ENCODE data around the genes EPC2, RIF1 and STAM2.

- PRO-cap, result no peak
Observed at GRCh38 chr2:148380758-148381574, 263.6 kb upstream of the EPC2 start.

GRCh38 chr2:148552522-148552948 lies 92.0 kb upstream of the EPC2 start:
- PRO-cap, result no peak

- PRO-cap, result bidirectional peak, plus-strand start at chr2:148644457, minus-strand start at chr2:148644435; bidirectional peak, plus-strand start at chr2:148644773, minus-strand start at chr2:148644630
Observed at GRCh38 chr2:148643736-148644848, at the start of gene EPC2. EPC2 (plus strand) TSS chr2:148644751.

- PRO-cap, result no peak
Observed at GRCh38 chr2:148877324-148877925, 2.4 kb downstream of the KIF5C start.

DNA sequence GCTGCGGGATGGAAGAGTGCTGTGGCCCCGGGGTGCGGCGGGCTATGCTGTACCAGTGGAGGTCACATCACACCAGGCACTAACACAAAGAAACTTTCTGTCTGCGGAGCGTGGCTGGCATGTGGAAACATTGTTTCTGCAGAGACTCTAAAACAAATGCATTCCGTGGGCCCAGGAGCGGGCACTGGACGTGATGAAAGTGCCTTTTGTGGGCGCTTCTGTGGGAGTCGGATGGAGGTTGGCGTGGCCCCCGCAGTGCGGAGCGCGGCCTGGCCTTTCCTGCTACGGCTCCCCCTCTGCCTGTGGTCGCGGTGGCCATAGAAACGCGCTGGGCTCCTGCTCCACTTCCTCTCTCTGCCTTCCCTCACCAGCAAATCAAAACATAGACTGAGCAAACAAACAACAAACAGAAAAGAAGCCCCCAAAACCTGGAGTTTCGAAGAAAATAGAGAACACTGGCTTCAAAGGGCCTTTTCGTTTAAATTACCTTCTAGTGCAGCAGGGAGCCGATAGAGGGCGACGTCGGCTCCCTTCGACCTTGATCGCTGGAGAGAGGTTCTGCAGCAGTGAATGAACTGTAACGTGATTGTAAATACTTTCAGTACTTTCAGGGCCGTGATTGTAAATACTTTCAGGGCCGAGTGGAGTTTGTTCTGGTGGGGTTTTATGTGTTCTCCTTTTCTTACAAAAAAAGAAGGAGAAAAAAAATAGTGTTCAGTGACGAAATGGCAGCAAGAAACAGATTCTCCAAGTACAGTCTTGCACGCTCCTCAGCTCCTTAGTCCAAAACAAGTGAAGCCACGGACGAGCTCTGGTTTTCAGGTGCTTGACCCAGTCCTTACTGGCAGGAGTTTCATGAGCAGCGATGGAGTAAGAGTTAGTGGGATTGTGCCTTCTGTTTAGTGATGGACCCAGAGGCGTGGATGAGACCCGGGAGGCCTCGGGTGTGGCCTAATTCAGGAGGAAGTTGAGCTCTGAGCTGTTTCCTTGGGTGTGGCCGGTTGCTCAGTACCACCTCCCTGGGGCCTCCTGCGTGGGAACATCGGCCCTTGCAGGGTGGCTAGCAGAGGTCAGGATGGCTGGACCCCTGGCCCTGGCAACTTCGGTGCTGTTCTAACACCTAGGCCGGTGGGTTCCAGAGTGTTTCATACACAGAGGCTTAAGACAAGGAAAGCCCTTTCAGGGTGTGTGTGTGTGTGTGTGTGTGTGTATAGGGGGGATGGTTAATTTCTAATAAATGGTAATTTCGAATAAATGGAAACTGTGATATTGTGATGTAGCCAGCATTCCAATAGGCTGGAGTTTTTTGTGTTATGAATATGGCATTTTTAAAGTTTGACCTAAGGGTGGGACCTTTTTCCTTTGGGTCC lies 51.8 kb downstream of the KIF5C start:
- PRO-cap, result no peak

DNA sequence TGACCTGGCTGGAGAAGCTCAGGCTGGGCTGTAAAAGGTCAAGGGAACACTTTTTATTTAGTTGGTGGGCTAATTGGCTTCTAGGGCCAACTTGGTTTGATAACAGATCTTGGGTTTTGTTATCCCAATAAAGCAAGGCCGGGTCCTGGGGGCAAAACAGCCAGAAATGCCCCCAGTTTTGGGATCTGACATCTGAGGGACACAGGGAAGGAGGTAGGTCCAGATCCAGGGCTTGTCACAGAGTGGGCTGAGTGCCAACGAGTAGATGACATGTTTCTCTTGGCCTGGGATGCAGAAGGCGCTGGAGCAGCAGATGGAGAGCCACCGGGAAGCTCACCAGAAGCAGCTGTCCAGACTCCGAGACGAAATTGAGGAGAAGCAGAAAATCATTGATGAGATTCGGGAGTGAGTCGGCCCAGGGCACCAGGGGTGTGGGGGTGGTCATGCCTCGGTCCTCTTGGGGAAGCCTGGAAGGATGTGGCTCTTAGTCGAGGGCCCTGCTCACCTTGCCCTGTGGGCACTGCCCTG lies 40.3 kb upstream of the LYPD6B start:
- PRO-cap, result no peak

DNA sequence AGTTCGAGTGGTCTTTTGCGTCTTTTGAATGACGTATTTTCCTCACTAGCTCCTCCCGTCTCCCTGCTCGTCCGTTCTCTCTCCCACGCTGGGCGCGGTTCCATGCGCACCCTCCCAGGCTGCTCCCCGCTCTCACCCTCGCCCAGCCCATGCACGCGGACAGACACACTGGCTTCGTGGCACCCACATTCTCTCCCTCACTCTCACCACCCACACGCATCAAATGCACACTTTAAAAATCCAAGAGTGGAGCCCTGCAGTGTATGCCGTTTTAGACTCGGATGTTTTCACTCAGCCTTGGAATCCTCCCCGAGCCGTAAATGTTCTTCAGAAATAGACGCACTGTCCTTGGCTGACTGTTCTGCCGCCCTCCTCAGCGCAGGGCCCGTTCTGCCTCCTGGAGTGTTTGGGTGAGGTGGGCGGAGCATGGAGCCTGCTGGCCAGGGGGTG lies 35.6 kb upstream of the LYPD6B start:
- PRO-cap, result no peak

- PRO-cap, result no peak
Observed at GRCh38 chr2:149111323-149111965, 72.9 kb downstream of the LYPD6B start.

DNA sequence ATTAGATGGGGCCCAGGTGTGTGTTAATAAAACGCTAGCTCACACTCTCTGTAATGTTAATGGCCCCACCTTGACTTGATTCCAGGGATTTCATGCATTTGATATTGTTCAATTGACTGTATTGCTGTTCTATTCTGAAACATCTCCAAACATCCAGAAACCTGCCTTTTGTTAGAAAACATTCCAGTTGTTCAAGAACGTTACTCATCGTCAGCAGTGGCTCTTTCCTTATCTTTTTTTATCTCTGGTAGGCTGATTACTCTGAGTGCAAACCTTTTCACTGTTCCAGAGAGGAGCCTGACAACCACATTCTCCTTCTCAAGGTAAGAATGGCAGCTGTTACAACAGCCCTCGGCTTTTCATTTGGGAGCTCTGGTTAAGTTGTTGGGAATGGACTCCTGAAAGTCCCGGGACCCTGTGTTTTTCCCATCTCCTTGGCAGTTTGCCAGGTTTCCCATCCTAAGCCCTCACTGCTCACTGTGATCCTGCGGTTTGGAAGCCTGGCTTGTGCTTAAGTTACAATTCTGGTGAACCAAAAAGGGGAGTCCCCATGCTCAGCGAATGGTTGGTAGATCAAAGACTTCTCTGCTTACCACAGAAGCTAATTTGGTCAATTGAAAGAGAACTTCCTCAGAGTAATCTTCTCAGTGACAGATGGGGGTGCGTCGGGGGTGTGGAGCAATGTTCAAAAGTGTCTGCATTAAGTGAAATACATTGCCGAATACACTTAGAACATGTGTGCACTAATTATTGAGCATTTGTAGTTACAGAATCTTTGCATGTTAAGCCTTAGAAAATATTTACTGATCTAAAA lies 122.2 kb downstream of the LYPD6B start:
- PRO-cap, result no peak

DNA sequence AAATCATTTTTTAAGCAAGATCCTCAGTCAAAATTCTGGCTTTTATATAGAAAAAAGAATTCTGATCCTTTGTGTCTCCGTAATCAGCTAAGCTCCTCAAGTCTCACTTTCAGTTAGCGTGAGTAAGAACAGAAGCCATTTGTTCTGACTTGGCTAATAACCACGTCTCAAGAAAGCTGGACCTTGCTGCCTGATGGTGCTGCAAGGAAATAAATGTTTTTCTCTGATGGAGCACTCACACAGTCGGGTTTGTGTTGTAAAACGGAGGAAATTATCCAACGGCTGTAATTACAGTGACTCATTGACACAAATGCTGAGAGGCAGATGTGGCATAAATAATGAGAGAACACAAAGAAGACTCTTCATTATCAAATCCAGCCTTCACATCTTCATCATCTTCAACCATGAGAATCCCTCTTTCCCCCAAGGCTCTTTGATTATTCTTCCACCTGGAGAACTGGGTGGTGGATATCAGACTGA lies 252.7 kb downstream of the RND3 start:
- PRO-cap, result no peak

DNA sequence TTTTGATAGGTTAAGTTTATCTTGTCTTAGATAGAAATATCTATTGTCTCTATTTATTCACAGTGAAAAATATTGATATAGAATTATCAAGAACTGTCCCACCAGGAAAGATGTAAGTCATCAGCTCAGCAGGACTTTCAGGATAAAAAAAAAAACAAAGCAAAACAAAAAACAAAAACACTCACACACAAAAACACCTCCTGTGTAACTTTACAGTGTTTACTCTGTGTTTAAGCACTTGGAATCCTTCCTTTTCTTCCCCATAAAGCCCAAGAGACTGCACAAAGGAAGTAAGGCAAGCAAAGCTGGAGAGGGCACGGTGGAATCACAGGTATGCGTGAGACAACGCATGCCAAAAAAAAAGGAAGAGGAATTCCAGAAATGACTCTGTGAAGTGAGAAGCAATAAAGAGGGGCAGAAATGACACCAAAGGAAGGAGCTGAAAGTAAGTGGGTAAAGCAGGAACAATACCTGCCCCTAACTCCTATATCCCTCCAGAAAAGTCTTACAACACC lies 9.4 kb downstream of the RND3 start:
- PRO-cap, result no peak

DNA sequence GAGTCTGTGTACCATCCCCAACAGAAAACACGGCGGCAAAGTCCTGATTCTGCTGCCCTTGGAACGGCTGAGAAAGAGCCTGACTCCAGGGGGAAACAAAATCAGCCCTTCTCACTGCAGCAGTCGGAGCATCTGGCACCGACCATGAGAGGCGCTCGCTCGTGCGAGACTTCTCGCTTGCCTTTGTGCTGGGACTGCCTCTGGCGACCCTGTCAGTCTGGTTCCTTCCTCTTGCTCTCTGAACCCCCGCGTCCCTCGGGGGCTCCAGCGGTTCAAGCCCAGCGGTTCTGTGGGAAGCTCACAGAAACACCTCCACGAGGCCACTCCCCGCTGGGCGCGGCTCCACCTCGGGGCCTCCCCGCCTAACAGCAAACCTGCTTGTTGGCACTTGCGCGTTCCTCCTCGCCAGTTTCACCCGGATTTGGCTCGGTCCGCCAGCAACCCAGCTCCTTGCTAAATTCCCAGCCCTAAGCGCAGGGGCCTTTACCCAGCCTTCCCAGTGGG lies 2.3 kb downstream of the RND3 start:
- PRO-cap, result bidirectional peak, plus-strand start at position 387 of the sequence, minus-strand start at position 289 of the sequence; bidirectional peak, plus-strand start at position 408 of the sequence, minus-strand start at position 413 of the sequence

DNA sequence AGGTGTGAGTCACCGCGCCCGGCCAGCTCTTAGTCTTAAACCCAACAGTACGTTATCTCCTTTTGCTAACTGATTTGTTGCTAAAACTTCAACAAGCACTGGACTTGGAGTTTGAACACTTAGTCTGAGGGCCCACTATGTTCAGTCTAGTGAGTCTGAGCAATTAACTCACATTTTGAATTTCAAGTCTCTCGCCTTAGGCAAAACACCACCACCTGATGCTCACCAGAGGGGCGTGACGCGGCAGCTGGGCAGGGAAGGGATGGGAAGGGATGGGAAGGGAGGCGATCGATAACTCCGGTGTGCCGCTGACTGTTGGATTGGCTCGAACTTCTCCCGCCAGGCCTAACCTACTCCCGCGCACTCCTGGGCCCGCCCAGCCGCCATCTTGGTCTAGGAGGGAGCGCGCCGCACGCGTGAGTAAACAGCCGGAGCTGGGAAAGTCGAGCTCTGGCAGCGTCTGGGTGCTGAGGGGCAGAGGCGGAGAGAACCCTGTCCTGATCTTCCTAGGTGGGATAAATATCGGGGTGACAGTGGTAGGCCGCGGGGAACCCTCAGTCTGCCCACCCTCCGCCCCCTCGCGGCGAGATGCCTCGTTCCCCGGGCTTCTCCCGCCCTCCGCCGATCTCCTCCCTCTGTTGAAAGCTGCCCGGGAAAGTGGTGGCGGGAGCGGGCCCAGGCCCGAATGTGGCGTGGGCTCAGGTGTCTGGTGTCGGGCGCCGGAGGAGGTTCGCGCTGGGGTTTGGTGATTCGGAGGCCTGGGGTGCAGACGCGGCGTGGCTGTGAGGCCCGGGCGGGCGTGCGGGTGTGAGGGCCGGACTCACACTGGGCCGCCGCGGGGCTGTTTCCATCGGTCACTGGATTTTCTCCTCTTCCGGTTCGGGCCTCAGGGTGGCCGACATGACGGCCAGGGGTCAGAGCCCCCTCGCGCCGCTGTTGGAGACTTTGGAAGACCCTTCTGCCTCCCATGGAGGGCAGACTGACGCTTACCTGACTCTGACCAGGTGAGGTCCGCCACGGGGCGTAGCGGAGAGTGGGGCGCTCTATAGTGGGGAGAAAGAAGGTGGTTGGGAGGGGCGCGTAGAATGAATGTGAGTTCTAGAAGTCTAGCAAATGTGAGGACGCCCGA lies at the start of gene RIF1:
RIF1 (plus strand) TSS at position 379 of the 1,129 bp plus-strand sequence.
- PRO-cap, result unidirectional peak, plus-strand start at position 386 of the sequence

DNA sequence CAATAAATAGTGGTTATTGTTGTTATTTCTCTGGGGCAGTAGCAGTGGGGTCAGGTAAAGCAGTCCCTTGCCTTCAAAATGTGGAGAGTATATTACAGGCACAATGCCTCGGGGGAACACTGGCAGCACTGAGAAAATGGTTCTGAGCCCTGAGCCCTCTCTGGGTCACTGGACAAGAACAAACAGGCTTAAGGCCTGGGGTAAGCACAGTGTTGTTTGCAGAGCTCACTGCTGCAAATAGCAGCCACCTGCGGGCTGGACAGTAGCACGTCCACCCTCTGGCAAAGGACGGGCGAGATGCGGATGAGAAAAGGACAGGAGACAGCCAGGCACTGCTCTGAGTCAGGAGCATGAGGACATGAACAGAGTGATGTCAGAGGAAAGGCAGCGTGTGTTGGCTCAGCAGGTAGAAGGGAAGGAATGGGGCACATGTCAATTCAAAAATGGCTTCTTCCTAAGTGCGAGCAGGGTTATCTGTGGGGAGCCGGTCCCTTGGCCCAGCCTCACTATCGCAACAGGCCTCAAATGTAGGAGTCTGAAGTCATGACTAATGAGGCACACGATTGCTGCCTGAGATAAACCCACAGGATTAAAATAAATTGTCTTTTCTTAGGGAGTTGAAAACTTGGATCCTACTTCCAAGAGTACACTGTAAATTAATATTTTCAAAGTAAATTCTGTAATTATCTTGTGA lies 25.9 kb upstream of the NEB start:
- PRO-cap, result no peak

- PRO-cap, result no peak
Observed at GRCh38 chr2:151771154-151772347, 37.3 kb upstream of the NEB start.

DNA sequence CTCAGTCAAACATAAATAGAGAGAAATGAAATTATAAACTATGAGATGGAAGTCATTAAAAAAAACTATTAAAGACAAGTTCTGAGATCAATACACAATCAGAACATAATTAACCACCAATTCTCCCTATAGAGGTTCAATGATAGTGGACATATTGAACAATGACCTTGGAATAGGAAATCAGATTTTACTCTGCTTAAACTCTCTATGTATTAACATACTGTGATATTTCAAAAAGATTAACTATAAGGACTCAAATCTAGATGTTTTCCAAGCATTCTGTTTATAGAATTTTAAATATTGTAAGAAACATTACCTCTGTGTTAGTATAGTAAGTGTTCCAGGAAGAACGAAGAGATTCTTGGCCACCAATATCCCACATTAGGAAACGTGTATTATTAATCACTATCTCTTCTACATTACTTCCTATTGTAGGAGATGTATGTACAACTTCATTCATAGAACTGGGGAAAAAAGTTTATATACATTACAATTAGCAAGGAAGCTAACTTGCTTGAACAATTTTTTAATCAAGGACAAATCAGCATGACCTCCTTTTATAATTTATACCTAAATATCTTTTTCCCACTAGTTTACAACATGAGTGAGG lies 14.3 kb downstream of the ARL5A start:
- PRO-cap, result no peak

- PRO-cap, result no peak
Observed at GRCh38 chr2:151927844-151928189, 99.6 kb upstream of the ARL5A start.

GRCh38 chr2:152097300-152098273 lies 1.3 kb downstream of the CACNB4 start:
- PRO-cap, result bidirectional peak, plus-strand start at chr2:152098201, minus-strand start at chr2:152098183

DNA sequence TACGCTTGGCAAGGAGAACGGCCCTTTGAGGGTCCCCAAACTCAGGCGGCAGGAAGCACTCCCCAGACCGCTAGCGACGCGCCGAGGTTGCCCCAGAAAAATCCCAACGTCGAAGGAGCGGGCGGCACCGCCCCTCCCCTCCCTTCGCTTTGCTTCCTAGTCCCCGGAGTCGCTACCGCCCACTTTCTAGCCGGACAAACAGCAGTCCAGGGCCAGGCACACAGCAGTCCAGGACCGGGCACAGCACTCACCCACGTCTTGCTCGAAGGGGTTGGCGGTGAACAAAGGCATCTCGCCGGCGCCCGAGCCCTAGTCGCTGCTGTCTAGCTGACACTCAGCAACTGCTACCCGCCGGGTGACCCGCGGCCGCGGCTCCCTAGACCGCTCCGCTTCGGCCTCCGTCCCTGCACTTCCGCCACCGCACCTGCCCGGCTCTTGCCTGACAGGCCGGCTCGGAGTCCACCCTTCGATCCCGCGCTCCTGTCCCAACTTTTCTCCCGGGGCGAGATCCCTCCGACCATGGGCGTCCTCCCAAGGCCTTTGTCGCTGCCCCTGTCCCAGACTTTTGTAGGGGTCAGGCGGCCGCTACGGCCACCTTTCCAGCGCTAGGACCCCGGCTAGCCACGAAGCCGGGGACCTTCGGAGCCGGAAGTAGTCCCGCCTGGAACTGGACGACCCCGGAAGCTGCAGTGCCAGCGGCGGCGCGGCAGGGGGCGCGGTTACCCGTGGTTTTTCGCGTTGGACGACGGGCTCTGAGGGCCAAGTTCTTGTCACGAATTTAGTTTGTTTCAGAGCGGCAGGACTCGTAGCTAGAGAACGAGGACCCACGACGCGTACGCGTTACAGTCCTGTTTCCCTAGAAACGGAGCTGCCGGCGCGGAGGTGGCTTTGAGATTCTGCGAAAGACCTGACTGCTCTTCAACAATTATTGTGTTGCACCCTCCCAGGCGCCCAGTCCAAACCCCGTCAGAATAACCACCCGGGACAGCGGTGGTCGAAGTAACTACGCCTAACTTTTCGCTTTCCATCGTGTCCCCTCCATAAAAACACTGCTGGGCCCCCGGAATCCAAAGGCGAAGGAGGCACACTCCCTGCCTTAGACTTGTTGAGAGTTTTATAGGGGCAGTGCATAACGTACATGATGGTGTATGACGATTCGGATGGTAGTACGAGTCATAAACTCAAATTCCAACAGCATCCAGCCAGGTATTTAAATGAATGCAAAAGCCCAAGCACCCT lies at the start of gene STAM2:
STAM2 (minus strand) TSS at position 412 of the 1,239 bp plus-strand sequence.
- PRO-cap, result bidirectional peak, plus-strand start at position 226 of the sequence, minus-strand start at position 72 of the sequence; bidirectional peak, plus-strand start at position 695 of the sequence, minus-strand start at position 393 of the sequence

DNA sequence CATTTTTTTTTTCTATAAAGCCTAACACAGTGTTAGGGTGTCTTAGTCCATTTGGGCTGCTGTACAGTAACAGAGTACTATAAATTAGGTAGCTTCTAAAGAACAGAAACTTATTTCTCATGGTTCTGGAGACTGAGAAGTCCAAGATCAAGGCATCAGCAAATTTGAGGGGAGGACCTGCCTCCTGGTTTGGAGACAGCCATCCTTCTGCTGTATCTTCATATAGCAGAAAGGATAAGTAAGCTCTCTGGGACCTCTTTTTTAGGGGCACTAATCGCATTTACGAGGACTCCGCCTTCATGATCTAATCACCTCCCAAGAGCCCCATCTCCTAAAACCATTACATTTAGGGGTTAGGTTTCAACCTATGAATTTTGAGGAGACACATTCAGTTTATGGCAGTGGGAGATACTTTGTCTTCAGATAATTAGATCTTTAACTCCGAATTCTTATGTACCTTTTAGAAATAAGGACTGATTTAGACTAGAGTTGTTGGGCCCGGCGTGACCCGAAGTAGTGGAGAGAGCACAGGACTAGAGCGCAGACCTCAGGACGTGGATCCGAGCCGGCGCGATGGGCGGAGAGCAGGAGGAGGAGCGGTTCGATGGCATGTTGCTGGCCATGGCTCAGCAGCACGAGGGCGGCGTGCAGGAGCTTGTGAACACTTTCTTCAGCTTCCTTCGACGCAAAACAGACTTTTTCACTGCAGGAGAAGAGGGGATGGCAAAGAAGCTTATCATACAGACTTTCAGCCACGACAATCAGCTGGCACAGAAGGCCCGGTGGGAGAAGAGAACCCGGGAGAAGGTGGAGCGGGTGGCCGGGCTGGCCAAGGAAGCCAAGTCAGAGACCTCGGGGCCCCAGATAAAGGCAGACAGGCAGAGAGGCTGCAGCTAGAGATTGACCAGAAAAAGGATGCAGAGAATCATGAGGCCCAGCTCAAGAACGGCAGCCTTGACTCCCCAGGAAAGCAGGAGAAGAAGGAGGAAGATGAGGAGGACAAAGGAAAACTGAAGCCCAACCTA lies 54.4 kb downstream of the FMNL2 start:
- PRO-cap, result no peak